Mesenchymal stem cell of Wharton's jelly (primary cell): ENCODE measurements around the gene TLR3.

DNA sequence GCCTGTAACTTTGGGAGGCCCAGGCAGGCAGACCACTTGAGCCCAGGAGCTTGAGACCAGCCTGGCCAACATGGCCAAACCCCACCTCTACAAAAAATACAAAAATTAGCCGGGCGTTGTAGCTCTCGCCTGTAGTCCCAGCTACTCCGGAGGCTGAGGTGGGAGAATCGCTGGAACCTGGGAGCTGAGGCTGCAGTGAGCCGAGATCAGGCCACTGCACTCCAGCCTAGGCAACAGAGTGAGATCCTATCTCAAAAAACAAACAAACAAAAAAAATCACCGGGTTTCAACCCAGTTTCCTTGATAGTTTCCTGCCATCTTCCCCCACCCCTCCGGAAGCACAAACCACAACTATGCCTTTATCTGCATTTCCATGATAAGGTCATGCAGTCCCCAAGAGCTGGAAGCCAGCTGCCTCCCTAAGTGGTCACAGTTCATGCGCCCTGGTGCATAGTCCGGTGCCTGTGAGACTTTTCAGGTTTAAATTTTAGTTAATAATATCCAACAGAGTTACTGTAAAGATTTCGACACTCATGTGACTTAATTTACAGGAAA lies 1.4 kb downstream of the CFAP97 start:
- CAGE, long polyA plus RNA: no peak

DNA sequence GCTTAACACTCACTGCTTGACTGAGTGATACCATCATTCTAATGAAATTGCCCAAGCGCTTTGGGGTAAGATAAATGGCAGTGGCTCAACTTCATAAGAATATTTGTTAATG lies 1.5 kb downstream of the SNX25 start:
- CAGE, long polyA plus RNA: no peak

GRCh38 chr4:185219487-185219797 lies 10.0 kb downstream of the SNX25 start:
- CAGE, long polyA plus RNA: no peak

- CAGE, long polyA plus RNA: no peak
Measured at GRCh38 chr4:185332204-185333229, 63.2 kb downstream of the LRP2BP start.

- CAGE, long polyA plus RNA: no peak
Measured at GRCh38 chr4:185424802-185425129, 998 bp downstream of the UFSP2 start.

DNA sequence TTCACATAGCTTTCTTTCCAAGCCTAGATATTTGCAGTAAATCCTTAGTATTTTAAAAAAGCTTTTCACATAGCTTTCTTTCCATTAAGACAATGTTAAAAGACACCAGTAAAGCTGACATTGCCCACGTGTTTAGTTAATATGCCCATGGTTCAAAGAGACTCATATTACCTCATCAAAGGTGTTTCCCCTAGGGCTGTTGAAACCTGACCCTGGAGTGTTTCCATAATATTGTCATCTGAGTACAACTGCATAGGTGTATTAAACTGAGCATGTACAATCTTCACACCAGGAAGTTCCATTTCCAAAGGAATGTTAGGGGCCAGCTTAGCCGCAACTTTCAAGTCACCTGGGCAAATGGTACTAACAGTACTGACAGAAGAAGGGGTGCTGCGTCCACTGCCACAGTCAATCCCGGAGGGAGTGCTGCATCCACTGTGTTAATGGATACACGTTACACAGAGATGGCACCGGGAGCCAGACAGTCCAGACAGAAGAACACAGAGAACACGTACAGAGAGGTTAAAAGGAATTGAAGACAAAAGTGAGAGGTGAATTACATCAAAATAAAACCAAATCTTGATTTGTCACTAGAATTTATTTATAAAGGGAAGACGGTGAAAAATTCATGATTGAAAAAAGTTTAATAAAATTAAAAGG lies 27.0 kb downstream of the PDLIM3 start:
- CAGE, long polyA plus RNA: no peak

GRCh38 chr4:185715926-185716951 lies 95.8 kb downstream of the SORBS2 start:
- CAGE, long polyA plus RNA: no peak

GRCh38 chr4:185730248-185730756 lies 81.7 kb downstream of the SORBS2 start:
- CAGE, long polyA plus RNA: no peak

DNA sequence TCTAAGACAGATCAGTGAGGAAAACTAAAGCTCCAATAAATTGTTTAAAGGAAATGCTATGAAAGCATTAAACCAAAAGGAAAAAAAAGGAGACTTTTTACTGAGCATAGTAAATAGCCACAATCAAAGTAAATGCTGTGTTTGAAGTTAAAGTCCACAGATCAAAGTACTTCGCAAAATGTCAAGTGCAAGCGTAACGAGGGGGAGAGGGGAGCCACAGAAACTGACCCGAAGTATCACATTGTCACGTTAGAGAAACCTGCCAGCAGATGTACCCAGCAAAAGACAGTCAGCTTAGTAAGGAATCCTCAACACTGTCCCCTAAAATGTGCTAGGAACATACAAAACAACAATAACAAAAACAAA lies 37.7 kb downstream of the SORBS2 start:
- CAGE, long polyA plus RNA: no peak

DNA sequence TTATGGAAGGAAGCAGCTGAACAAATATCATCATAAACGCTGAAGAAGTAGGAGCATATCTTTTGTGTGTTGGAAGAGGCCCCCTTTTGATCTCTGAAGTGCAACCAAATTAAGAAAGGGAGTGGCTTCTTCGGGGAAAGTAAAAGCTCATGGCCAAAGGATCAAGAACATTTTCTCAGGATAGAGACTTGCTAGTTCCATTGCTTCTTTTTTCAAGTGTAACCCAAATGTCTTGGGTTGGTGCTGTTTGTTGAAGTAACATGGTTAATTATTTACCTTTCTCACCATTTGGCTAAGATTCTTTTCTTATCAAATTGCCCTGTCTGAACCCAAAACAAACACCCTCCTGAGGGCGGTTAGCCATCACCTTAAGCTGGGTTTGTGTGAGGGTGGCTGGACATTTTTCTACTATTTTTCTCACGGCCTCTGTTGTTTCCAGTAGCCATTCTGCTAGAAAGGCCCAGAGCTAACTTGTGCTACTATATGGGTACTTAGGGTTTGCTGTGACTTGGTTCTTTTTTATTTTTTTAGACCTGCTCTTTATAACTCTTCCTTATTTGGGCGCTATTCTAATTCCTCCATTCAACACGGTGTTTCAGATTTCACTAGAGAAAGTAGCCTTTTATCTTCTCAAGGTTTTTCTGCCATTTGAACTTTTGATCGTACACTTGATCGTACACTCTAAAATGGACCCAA lies 18.6 kb upstream of the SORBS2 start:
- CAGE, long polyA plus RNA: no peak

DNA sequence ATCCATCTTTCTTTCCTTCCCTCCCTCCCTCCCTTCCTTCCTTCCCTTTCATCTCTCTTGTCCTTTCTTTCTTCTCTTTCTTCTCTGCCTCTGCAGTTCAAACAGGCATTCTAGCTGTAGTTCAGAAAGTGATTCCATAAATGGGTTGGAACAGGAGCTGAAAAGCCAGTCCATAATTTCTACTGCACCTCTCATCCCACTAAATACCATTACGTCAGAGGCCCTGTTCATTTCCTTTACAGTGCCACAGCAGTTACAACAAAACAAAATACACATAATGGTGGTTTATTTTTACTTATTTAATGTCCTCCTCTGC lies 42.3 kb upstream of the TLR3 start:
- CAGE, long polyA plus RNA: no peak

GRCh38 chr4:186068401-186069395 lies at the start of gene TLR3:
Gene TLR3, plus strand, starts transcription at chr4:186069156.
- CAGE, long polyA plus RNA: no peak

DNA sequence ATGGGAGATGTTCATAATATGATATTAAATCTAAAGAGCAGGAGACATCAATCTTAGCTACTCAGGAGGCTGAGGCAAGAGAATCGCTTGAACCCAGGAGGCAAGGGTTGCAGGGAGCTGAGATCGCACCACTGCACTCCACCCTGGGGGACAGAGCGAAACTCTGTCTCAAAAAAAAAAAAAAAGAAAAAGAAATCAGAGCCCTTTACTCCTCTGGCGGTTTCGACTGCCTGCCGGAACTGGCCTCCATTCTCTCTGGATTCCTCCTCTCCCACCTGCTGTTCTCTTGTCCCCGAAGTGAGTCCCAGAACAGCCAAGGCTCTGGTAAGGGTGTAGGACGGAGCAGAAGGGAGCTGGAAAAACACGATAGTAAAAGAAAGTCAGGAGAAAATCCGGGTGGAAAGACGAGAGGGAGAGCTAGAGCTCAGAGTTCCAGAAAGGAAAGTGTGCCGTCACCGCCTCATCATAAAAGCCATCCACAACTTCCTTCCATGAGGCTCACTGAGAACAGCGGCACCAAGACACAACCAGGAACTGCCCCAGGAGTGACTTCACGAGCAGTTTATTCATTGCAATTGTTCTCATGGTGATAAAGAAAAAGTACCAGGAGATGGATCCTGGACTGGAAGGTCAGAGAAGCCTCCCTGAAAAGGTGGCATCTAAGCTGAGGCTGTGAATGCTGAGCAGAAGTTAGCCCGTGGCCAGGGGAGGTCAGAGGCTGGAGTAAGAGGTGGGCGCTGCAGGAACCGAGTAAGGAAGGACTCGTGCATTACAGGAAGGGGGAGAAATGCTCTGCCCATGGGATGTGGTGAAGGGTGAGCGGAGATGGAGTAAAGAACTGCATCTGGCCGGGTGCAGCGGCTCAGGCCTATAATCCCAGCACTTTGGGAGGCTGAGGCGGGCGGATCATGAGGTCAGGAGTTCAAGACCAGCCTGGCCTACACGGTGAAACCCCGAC lies 12.4 kb downstream of the TLR3 start:
- CAGE, long polyA plus RNA: no peak

DNA sequence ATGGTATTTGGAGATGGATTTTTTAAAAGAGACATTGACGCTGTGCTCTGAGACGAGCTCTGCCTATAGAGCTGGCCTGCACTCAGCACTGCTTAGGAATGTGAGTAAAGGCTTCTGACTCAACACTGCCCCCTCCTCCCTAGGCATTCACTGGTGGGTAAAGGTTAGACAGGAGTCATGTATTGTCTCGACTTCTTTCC lies 58.5 kb upstream of the CYP4V2 start:
- CAGE, long polyA plus RNA: no peak

DNA sequence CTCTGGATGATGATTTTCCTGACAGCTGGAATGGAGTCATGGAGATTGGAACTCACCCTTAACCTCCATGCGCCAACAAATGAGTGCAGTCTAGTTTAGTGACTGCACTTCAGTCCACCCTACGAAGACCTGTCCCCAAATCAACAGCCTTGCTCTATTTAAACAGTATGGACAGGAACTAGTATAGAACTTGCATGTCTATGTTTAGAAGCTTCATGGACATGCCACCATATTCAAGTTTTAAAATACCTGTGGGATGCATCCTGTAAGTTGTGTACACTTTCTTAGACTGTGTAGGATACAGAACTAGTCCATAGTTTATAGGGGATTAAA lies 45.8 kb upstream of the CYP4V2 start:
- CAGE, long polyA plus RNA: no peak

- CAGE, long polyA plus RNA: no peak
Measured at GRCh38 chr4:186203971-186205121, 13.0 kb downstream of the CYP4V2 start.

DNA sequence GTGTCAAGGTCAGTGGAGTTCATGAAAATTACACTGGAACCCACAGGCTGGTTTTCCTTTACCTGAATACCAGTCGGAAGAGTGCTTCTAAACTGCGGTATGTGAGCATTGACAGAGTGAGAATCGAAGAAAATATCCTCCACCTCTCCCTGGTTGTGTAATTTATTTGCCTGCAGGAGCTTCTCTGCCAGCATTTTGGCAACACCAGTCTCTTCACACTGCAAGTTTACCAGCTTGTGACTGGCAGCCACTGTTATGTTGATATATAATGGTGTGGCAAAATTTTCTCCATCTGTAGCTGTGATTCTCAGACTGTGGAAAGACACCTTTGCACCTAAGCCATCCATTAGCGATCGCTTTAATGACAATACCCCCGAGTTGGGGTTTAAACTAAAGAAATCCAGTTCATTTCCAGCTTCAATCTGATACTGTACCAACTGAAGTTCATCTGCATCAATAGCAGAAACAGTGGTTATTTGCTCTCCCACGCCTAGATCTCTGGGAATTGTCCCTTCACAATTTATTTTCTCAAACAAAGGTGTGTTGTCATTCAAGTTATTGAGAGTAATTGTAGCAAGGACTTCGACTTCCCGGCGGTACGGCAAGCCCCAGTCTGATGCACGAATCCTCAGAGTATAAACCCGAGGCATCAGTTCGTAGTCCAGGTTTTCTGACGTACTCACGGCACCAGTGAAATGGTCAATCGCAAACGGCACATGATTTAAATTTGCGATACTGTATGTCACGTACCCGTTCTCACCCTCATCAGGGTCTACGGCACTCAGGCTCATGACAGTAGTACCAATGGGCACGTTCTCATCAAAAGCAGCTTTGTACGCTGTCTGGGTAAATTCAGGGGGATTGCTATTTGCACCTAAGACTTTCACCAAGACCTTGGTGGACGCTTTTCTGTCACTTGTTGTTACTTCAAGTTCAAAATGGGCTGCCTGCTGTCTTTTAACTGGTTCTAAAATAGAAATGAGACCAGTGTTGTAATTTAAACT lies 15.8 kb downstream of the FAT1 start:
- CAGE, long polyA plus RNA: no peak

- CAGE, long polyA plus RNA: no peak
Measured at GRCh38 chr4:186755803-186756359, 32.2 kb upstream of the FAT1 start.

DNA sequence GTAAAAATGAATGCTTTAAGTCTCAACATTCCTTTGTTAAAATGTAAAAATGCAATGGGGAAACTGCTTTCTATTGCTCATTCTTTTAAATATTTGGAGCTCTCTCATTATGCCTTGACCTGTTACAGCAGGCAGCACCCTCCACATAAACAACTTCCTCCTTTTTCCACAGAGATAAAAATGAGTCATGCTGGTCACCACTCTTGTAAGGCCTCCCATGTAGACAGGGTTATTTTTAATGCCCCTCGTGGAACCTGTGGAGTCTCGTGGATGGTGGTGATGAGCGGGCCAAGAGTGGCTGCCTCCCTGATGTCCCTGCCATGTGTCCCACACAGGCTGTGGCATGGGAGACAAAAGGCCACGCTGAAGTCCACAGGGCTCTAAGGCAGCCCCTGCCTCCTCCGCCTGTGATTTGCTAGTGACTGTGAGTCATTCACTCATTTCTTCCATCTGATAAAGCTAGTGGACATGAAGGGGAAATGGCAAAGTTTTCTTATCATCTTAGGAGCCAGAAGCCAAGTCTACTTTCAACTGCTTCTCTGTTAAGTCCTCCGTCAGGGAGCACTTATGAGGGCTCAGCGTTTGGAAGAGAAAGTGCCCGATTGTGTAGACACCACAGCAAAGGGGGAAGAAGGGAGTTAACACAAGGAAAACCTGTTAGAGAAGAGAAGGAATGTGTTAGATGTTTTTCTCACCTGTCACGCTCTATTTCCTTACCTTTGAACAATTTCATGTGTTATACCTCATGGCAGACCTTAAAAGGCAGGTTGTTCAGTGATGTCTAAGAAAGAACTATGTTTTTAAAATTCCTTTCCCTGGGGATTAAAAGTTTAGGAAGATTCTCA lies 121.6 kb upstream of the FAT1 start:
- CAGE, long polyA plus RNA: no peak

- CAGE, long polyA plus RNA: no peak
Measured at GRCh38 chr4:186851975-186852616, 128.4 kb upstream of the FAT1 start.